Hepatocyte (in vitro differentiated cells and primary cell): ENCODE measurements around a stretch of chr14.

DNA sequence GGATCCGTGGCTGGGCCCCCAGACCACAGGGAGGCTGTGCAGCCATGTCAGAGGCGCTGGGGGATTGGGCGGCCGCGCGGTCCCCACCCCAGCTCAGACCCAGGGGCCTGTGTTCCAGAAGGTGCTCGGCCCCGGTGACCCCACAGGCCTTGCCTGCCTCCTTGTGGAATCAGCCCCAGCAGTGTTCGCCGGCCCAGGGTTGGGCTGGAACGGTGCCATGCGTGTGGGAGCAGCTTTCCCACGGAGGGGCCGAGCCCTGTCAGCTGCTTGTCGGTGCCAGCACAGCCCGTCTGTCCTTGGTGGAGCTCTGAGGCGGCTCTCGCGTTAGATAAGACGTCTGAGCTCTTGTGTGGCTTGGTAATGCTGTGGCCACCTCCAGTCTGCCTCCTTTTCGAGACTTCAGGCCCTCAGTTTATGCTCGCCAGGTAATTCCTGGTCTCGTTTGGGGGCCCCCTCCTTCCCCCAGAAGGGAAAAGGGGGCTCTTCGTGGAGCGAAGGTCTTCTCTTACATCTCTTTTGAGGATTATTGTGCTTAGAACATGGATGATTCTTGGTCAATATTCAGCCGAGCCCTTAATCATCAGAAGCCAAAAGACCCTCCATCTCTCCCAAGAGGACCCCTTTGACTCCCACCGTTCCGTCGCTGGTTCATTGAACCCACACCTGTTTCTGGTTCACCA is 8.6 kb downstream of the ZFYVE21 start:
- RAMPAGE, long total RNA: no peak
- RRBS: 52% methylated on average over 3 of the region's 29 CpGs

DNA sequence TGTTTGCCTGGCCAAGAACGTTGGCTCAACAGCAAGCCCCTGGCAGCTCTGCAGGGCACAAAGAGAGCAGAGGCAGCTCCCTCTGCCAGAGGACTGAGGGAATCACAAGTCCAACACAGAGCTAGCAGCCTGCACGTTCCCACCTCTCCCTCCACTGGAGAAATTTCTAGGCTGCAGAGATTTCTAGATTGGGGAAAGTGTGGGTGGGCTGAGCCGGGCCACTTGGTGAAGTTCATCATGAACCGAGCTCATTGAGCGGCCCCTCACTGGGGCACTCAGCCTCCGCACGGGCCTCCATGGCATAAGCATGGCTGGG is 19.8 kb downstream of the ZFYVE21 start:
- RAMPAGE, long total RNA: no peak
- RRBS: no CpG with 5 or more reads among the region's 7 CpGs

DNA sequence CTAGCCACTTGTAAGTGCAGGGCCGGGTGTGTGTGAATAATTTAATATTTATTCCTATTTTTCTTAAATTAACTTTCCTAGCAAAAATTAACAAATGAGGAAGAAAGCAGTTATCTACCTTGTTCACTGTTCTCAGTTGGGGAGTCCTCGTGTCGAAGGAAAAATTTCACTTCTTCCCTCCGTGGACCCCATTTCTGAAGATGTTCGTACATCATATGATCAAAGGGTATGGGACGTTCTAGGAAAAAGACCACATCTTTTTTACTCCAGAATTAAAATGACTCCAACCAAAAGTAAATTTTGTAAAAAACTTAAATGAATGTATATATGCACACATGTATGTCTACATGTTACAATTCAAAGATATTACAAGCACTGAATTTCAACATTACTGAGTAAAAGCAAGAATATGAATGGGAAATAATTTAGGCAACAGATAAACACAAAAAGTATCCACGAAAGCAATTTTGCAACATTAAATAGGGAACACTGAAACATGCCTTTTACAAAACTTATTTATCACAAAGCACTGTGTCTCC is 62.6 kb downstream of the PPP1R13B start:
- RAMPAGE, long total RNA: no peak
- RRBS: no CpG with 5 or more reads among the region's 7 CpGs

- RAMPAGE, long total RNA: no peak
- RRBS: no CpG with 5 or more reads among the region's 3 CpGs
These were observed 15.2 kb upstream of the PPP1R13B start for GRCh38 chr14:103862648-103862900.

DNA sequence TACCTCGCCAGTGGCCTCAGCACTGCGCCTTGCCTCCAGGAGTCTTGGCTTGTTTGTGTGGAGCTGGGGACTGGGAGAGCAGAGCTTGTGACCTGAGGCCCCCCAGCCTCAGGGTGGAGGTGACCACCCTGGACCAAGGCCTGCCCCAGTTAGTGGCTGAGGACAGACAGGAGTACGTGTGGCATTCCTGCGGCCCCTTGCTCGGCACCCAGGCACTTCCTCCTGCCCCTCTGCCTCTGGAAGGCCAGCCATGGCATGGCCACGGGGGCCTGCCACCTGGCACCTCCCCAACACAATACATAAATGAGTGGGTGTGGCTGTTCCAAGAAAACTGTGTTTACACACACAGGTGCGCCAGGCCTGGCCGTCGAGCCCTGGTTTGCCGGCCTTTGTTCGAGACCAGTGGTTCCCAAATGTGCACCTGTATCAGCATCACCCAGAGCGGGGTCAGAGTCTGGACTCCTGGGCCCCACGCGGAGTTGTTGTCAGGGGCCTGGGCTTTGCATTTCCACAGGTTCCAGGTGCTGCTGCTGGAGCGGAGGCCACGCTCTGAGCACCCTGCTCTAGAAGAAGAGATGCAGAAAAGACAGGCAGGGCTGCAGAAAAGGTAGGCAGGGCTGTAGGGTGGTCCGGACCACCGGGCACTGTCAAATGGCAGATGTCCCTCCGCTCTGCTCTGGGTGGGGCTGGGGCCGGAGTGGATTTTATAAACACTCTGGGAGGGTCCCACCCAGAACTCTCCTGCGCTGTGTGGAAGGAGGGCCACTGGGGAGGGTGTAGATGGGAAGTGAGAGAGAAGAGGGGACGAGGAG is 4.3 kb upstream of the ASPG start:
- RAMPAGE, long total RNA: no peak
- RRBS: 97% methylated on average over 3 of the region's 22 CpGs

GRCh38 chr14:104116744-104117797 is 21.3 kb upstream of the KIF26A start:
- RAMPAGE, long total RNA: no peak
- RRBS: 6% methylated on average over 73 of the region's 135 CpGs

GRCh38 chr14:104281005-104281480 is 142.7 kb downstream of the KIF26A start:
- RAMPAGE, long total RNA: no peak
- RRBS: no CpG with 5 or more reads among the region's 21 CpGs

- RAMPAGE, long total RNA: no peak
- RRBS: no CpG with 5 or more reads among the region's 13 CpGs
These were observed 143.3 kb downstream of the KIF26A start for GRCh38 chr14:104281501-104282261.

- RAMPAGE, long total RNA: no peak
- RRBS: 91% methylated on average over 2 of the region's 9 CpGs
These were observed 156.3 kb downstream of the KIF26A start for GRCh38 chr14:104294754-104295044.

DNA sequence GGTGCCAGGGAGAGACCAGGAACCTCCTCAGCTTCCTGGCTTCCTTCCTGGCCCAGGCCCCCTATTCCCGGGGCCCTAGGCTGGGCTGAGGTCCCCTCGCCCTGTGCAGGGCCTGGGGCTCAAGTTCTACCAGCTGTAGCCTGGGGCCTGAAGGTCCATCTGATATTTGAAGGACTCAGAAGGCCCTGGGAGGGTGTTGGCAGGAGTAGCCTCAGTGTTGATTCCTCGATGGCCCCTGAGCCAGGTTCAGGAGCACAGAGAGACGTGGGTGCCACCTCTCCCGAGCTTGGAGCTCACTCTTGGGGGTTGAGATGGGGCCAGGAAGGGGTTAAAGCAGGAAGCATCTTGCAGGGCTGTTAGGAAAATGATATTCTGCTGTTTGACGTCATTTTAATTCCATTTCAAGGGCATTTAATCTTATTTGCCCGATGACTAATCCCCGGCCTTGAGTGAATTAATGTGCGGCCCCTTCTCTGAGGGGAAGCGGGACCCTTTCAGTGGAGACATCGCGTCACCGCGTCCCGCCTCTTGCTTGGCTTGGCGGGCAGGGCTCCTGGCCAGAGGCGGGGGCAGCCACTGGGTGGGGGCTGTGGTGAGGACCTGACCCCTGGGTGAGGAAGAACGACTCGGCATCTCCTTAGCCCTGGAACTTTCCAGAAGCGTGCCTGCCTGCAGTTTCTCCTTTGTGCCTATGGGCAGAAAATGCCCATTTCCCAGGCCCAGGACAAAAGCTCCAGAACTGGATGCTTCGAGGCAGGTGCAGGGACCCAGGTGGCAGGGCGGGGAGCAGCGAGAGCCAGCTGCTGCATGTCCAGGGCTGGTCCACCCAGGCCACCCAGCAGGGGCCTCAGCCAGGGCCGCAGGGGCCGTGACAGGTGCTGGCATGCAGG is 158.2 kb downstream of the KIF26A start:
- RAMPAGE, long total RNA: no peak
- RRBS: no CpG with 5 or more reads among the region's 25 CpGs

GRCh38 chr14:104460997-104461964 is 118.3 kb upstream of the C14orf180 start:
- RAMPAGE, long total RNA: no peak
- RRBS: 3% methylated on average over 7 of the region's 69 CpGs

DNA sequence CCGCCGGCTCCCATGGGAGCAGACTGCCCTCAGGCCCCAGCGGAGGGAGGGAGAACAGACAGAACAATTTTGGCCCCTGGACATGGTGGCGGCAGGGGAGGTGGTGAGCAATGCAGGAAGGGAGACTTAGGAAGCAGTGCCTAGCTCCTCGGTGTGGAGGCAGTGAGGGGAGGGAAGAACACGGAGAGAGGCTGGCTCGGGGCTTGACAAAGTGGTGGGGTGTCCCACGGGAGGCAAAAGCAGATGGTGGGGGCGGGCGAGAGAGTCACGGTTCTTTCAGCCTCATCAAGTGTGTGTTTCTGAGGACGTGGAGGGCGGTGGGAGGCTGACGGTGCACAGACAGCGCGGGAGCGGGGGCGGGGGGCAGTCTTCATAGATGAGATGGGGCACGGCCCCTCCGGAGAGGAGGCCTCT is 33.1 kb upstream of the INF2 start:
- RAMPAGE, long total RNA: no peak
- RRBS: no CpG with 5 or more reads among the region's 20 CpGs

- RAMPAGE, long total RNA: no peak
- RRBS: 10% methylated on average over 4 of the region's 11 CpGs
These were observed 31.6 kb upstream of the INF2 start for GRCh38 chr14:104657730-104658208.

DNA sequence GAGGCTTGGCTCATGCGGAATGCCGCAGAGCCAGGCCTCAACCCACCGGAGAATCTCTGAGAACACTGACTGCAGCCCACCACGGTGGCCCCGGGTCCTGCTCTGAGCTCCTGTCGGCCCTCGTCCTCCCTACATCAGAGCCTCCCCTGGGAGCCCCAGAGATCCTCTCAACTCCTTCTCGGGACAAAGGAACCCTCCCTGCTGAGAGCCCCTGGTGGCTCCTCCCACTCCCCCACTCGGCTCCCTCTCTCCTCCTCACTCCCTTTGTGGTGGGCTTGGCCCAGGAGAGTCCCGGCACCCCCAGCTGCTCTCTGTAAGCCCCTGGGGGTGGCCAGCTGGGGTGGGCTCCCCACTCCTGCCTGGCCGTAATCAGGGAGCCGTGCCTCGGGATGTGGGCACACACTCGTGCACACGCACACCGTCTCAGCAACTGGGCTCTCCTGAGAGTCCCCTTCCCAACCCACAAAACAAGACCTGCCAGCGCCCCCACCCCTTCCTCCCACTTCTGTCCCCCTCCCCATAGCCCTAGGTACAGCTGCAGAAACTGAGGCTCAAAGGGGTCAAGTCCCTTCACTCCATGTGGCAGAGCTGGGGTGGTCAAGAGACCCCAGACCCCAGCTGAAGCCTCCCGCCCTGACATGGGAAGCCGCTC is 10.9 kb upstream of the INF2 start:
- RAMPAGE, long total RNA: no peak
- RRBS: no CpG with 5 or more reads among the region's 19 CpGs

GRCh38 chr14:104680857-104681663 is 8.4 kb upstream of the INF2 start:
- RAMPAGE, long total RNA: no peak
- RRBS: no CpG with 5 or more reads among the region's 23 CpGs

GRCh38 chr14:104689729-104690252 is 373 bp downstream of the INF2 start:
- RAMPAGE, long total RNA: no peak
- RRBS: 2% methylated on average over 29 of the region's 53 CpGs

- RAMPAGE, long total RNA: no peak
- RRBS: 100% methylated on average over 1 of the region's 18 CpGs
These were observed 16.5 kb downstream of the INF2 start for GRCh38 chr14:104705823-104706397.

DNA sequence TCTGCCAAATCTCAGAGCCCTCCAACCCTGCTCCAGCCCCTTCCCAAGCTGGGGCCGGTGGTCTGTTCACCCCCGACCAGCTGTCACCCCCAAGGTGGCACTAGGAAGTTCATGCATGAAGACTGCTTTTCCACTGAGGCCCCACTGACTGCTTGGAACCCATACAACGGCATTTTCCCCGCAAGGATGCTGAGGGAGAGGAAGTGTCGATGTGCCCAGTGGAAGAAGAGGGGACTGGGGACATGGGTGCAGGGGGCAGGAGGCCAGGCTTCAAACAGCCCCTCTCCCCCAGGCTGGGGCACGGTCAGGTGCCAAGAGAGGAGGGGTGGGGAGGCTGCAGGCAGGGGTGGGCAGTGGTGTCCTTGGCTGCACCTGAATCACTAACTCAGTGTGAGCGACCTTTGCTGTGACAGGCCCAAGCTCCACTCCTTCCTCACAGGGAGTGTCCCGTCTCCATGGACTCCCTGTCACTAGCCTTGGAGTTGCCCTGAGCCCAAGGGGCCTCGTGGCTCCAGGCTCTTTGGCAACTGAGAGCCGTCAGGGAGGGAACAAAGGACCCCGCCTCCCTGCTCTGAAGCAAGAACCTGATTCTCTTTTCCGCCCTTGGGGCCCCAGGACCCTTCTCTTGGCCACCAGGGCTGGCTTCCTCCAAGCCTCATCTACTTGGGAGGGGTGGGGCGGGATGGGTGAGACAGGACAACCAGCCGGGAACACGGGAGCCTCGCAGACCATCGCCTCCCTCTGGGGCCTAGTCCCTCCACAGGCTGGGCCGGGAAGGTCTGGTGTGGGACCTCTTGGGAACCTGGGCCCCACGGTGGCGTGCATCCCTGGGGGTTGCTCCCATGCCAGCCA is 1.1 kb upstream of the ADSS1 start:
- RAMPAGE, long total RNA: no peak
- RRBS: 45% methylated on average over 5 of the region's 20 CpGs

- RAMPAGE, long total RNA: no peak
- RRBS: no CpG with 5 or more reads among the region's 25 CpGs
These were observed 11.3 kb downstream of the ADSS1 start for GRCh38 chr14:104735126-104735887.

GRCh38 chr14:104749050-104749539 is 3.9 kb upstream of the SIVA1 start:
- RAMPAGE, long total RNA: no peak
- RRBS: no CpG with 5 or more reads among the region's 11 CpGs